Neutrophil (primary cell): ENCODE measurements around a stretch of chr20.

DNA sequence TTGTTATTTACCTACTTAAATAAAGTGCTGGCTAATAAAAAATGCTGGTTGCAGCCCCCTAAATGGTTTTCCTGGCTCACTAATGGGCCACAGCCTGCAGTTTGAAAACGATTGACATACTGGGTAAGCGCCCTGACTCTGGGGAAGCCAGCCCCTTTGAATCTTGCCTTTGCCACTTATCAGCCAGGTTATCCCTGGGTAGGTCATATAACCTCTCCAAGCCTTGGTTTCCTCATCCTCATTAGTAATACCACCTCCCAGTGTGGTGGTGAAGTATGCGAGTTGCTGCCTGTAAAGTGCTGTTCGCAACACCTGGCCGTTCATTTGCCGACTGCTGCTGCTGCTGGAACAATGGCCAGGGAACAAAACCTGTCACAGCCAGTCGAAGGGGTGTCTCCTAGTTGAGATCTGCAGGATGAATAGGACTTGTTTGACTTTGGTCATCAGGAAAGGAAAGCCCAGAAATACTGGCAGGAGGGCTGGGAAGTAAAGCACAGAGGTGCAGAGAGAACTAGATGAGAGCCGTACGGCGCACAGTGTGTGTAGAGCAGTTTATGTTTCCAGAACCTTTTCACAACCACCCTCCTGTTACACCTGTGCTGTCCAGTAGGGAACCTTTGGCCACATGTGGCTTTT is 6.1 kb downstream of the MANBAL start:
- PRO-cap, result no peak

GRCh38 chr20:37314812-37315979 is 25.7 kb downstream of the MANBAL start:
- PRO-cap, result no peak

- PRO-cap, result no peak
These were observed 9.9 kb upstream of the SRC start for GRCh38 chr20:37335673-37336872.

GRCh38 chr20:37406173-37407113 is 60.5 kb downstream of the SRC start:
- PRO-cap, result no peak

DNA sequence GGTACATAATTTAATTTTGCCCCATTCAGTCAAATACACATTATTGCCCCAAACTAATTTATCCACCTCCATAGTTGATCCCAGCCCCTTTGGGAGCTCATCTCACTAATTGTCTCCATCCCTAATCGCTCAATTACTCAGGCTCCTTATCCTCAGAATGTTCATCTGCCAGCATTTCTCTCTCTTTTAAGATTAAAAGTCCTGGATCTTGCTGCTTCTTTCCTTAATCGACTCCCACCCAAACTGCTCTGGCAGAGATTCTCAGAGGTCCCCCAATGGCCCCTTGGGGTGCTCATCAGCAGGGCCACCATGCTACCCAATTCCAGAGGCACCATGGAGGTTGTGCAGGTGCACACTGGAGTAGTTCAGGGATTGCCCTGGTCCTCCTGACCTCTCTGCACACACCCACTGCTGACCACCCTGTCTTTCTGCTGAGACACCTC is 18.3 kb upstream of the NNAT start:
- PRO-cap, result no peak

GRCh38 chr20:37510453-37511659 is 10.2 kb upstream of the NNAT start:
- PRO-cap, result no peak

DNA sequence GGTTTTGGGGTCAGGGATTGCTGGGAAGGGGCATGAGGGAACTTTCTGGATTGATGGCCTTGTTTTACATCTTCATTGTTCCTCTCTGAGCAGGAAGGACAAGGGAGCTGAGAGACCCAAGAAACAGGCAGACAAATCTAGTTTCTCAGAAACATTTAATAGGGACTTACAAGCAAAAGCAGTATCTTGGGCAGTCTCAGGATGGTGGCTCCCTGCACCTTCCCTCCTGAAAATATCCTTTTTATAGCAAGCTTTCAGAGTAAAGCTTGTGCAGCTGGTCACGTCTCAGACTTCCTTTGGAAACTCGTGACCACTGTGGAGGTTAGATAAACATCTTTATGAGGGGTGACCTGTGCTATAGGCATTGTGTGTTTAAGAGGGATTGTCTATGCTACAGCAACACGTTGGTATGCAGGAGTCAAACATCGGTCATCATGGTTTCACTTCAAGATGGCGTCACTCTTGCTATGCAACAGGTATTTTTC is 14.4 kb upstream of the BLCAP start:
- PRO-cap, result no peak

- PRO-cap, result no peak
These were observed 70.3 kb upstream of the BLCAP start for GRCh38 chr20:37597903-37598519.

GRCh38 chr20:37710838-37711487 is 17.1 kb downstream of the CTNNBL1 start:
- PRO-cap, result no peak

DNA sequence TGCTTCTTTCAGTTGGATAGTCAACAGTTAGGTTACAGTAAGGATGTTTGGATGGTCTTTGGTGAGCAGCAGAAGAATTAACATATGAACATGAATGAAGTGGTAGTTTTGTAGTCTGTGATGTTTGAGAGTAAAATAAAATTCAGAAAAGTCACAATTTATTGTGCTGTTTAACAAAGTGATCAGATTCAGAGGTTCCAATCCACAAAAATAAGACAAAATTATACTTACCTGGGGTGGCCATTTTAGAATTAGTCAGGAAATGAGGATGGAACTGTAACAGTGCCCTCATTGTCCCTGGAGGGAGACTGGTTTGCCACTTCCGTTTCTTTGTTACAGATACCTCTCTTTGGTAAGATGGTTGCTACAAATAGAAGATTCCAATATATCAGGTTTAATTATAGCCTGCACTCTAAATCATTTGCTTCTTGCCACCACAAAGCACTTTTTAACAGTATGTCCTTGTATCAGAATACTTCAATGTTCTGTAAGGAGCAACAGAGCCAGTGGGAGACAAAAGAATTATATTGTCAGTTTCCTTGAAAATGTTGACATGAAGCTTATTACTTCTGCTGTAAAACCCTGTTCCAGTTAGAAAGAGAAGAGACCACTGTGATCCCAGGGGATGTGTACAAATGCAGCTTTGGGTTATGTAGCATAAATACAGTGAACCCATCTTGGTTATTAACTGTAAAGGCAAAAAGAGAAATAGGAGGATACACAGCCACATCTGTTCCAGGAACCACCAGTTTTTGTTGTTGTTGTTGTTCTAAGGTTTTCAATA is 95.7 kb downstream of the CTNNBL1 start:
- PRO-cap, result no peak

DNA sequence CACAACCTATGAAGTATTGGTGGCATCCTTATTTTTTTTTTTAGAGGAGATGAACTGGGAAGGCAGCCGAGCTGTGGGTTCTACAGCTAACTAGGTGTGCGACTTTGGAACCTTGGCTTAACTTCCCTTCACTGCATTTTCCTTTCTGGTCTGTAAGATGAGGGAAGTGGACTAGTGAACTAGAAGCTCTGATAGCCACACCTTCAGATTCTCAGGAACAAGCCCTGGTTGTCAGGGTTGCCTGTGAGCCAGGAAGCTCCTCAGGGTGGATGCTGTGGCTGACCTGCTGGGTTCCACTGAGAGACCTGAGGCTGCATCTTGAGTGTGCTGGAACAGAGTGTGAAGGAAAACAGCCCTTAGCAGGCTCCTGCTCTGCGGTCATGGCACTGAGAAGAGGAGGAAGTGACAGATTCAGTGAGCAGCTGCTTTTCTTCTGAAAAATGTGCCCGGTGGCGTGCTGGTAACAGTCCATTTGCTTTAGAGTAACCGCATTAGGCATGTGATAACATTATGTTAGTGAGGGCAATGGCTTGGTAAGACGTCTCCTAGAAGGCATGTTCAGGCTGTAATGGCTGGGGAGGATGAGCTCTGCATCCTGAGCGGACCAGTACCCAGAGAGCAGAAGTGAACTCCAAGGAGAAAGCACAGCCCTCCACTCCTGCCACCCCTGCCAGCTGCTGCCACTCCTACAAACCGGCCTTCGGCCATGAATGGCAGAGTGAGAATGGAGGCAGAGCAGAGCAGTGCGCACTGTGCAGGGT is 98.4 kb upstream of the VSTM2L start:
- PRO-cap, result no peak

DNA sequence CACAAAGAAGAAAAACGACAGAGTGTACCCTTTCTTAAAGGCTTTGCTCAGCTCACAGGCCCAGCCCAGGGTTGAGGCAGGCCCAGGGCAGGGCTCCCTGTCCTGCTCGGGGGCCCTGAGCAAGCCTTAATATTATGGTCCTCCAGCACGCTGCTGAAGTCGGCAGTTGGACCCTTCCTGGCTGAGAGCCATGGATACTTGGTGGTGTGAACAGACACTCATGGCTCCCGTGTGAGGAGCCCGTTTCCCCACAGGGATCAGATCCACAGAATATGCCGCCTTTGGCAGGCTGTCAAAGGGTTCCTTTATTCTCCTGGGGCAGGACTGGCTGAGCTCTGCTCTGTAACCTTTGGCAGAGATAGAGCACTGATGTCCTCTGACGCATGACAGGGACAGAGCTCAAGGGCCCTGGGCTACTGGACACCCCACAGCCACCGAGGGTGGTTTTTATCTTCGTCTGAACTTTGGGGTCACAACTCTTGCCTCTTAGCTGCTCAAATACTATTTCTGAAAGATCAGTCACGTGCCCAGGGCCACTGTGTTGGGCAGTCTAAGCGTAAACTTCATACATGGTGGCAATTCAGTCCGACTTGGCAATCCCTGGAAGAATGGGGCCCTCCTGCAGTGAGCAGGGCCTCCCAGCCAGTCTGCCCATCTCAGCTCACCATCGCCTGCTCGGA is 49.2 kb downstream of the TTI1 start:
- PRO-cap, result no peak

DNA sequence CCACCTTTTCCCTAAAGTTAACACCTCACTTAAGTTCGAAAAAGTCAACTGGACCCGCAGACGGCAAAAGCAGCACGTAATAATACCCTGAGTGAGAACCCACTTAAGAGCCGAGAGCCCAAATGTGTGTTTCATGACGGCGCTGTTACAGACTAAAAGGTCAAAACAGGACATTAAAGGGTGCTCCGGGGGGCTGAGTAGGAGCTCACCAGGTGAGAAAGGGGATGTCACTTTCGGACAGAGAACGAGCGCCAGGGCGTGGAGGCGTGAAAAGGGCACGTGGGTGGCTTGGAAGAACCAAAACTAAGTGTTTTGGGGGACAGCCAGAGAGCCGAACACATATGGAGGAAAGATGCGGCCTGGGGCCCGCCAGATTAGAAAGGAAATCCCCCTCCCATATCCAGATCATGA is 345 bp downstream of the TTI1 start:
- PRO-cap, result no peak

DNA sequence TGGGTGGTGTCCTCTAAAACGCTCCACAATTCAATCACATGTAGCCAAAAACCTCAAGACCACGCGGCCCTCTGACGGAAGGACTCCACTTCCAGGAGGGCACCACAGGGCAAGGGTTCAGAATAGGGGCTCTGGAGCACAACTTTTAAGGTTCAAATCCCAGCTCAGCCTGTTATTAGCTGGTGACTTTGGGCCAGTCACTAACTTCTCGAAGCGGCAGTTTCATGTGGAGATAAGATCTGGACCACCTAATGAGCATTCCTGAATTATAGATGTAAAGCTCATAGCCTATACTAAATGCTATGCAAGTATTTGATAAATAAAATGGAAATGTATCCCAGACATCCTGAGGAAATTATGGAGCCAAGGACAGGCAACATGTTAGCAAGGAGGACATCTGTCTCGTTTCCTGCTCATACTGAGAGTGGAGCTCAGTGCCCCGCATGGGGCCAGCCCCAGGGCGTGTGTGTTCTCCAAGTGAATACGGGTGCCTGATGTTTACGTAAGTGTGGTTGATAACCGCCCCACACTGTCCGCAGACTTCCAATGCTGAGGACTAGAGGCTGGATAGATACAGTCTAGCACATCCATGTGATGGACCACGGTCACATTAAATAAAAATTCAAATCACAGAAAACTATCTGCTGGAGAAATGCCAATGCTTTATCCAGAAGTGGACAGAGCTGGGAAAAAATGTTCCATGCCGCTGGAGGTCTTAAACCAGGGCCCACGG is 25.2 kb downstream of the TGM2 start:
- PRO-cap, result no peak

- PRO-cap, result no peak
These were observed 2.9 kb downstream of the TGM2 start for GRCh38 chr20:38162167-38162617.

DNA sequence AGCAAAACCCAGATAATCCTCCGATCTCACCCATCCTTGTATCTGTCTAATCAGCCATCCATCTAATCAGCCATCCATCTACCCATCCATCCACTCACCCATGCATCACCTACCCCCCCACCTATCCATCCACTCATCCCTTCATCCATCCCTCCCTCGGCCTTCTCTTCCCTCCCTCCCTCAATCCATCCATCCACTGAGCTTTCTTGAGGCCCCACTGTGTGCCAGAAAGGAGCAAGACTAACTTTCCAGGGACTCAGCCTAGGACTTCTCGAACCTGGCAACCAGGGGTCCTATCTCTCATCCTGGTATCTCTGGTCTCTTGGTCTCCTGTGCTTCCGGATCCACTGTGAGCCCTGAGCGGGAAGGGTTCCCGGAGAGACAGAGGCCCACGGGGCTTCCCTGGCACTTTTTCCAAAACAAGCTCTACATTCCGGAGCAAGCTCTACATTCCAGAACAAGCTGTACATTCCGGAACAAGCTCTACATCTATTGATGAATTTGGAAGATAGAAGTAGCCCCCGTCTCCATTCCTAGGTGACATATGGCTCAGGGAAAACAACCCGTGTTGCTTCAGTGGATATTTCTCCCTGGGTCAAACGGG is 1.2 kb upstream of the TGM2 start:
- PRO-cap, result no peak

GRCh38 chr20:38357579-38358005 is 11.3 kb downstream of the LBP start:
- PRO-cap, result no peak

GRCh38 chr20:38395008-38395603 is 48.8 kb downstream of the LBP start:
- PRO-cap, result no peak

DNA sequence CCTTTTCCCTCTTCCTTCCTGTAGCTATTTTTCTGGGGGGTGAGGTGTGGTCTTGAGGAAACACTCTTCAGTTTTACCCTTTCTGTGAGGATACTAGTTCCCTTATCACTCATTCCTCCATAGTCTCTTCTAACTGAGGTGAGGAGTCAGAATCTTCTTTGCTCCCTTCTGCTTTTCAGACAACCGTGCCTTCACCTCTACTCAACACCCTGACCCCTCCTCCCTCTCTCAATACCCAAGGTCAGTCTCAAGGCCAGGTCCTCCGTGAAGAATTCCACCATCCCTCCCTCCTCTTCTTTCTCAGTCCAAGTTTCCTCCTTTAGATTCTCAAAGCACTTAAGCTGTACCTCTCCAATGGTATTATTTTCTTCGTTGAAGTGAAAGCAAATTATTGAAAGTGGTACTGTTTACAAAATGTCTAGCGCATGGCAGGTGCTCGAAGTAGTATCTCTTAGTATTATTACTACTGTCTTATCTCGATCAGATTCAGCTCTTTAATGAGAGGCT is 768 bp upstream of the RALGAPB start:
- PRO-cap, result no peak

DNA sequence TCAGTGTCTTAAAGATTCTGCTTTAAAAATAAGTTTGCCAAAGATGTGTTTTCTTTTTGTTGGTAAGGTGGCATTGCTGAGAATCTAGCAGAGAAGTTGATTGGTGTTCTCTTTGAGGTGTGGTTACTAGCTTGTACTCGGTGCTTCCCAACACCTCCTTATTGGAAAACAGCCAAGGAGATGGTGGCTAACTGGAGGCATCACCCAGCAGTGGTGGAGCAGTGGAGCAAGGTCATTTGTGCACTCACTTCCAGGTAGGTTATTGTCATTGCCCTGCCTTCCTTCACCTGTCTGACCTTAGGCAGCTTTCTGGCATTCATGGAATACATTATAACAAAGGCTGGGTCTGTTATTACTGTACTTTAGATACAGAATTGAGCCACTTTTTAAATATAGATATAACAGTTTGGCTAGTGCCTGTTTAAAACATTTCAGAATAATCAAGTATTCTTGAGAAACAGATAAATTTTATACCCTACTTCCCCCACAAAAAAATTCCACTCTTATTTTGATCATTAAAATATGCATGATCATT is 26.8 kb downstream of the RALGAPB start:
- PRO-cap, result no peak